Metastatic Pancreatic Carcinoma in the Ovary (tissue), 1 donor: ENCODE measurements around a stretch of chrX.

DNA sequence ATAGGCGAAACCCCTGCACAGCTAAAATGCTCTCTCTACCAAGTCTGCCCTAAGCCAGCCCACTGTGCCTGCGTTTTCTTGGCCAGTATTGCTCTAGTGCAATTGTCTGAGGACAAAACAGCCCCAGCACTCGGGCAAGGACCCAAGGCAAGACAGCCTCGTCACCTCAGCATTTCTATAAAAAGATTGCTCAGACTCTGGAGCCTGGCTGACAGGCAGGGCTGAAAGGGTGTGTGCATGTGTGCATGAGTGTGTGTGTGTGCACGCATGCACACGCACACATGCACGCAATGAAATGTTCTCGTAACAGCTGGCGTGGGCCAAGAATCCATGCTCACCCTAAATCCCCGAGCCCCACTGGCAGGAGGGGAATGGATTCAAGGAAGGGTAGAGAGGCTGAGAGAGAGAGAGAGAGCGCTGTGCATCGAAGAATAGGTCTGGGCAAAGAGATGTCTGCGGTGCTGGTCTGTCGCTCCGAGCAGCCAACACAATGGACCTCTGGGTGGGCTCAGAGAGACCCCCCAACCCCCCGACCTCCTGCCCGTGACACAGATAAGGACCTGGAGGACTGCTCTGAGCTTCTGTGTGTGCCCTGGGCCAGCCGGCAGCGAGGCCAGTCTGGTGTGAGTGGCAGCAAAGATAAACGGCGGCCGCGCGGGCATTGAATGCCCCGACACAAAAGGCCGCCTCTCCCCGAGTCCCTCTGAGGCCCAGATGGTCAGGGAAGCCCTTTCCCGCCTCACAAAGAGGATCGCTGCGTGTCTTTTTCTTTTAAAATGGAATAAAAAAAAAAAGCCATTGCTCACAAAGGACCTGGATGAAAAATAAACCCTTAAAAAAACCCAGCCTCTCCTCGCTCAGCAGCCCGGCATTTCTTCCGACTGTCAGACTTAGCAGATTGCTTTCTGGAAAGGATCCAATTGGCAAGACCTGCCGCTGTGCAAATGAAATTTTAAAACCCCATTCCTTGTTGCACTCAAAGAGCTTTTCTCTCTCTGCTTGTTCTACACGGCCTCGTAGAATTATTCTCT, 579.0 kb downstream of the BCOR start:
- PRO-cap, result no peak

DNA sequence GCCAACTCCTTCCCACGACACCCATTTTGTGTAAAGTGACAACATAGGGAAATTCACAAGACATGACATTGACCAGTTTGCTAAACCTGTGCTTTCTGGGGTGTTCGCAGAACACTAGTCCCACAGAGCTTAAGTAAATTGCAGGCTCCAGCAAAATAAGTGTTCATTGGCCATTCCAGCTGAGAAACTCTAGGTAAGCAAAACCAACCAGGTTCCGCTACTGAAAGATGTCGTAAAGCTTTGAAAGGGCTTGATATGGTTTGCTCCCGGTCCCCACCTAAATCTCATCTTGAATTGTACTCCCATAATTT, 563.7 kb downstream of the BCOR start:
- PRO-cap, result no peak

GRCh38 chrX:39936817-39937803, 160.6 kb downstream of the BCOR start:
- PRO-cap, result no peak

DNA sequence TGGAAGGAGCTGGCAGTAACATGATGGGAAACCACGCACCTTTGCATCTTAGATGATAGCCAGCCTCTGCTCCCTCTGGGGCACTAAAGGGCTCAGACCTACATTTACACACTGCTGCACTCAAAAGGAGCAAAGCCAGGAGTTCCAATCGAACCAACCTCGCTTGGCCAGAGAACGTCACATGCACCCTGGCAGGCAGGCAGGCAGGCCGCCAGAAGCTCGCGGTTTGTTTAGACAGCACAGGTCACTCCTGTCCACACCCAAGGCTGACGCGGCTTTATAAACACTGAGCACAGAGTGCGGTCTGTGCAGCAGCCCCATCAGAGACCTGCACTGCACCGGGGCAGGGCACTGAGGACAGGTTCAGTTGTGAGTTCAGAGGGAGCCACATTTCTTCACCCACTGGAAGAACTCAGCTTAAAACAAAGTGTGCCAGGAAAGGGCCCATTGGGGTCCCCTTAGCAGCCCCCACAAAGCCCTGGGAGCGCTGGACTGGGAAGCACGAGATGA, 143.9 kb downstream of the BCOR start:
- PRO-cap, result unidirectional peak, plus-strand start at position 307 of the sequence

- PRO-cap, result no peak
Observed at GRCh38 chrX:40070888-40071216, 26.9 kb downstream of the BCOR start.

DNA sequence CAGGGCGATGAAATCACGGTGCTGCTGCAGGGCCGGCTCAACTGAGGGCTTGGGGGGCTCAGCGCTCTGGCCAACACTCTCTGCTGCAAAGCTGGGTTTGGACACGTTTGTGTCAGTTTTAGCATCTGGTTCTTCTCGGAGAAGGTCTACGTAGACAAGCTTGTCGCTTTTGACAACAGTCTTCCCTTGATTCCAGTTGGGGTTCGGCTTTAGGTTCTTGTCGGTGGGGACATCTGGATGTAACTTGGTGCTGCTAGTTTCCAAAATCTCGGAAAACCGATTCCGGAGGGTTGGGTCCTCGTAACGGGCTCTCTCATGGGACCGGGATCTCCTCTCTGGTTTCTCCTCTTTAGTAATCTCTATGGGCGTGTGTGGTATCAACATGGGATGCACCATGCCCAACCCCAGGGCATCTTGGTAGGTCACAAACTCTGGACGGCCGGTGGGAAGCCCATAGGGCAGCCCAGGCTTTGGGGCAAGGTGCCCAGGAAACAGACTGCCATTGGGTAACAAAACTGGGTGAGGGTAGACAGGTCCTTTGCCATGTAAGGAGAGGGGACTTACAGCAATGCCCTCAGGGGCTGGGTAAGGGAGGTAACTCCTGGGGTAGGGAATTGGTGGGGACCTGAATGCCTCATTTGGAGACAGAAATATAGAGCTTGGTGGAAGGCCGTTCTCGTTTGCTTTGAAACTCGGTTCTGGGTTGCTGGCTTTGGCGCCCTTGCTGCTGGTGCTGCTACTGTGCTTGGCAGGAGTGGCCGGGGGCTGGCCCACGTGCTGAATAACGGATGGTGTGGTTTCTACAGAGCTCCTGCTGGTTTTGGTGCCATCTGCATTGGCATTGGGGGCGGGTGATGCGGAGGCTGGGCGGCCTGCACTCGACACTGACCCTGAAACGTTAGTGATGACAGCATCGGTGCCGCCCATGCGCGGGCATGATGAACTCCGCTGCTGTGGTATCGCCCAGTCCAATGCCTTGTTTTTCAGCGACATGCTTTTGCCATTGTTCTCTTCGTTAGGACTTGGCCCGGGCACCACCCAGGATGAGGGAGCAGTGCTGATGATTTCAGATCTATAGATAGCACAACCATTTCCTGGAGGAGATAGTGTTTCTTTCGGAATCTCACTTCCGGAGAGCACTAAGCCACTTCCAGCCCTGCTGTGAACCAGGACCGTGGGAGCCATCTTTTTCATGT, 24.6 kb downstream of the BCOR start:
- PRO-cap, result no peak

GRCh38 chrX:40083231-40083921, 14.4 kb downstream of the BCOR start:
- PRO-cap, result no peak

DNA sequence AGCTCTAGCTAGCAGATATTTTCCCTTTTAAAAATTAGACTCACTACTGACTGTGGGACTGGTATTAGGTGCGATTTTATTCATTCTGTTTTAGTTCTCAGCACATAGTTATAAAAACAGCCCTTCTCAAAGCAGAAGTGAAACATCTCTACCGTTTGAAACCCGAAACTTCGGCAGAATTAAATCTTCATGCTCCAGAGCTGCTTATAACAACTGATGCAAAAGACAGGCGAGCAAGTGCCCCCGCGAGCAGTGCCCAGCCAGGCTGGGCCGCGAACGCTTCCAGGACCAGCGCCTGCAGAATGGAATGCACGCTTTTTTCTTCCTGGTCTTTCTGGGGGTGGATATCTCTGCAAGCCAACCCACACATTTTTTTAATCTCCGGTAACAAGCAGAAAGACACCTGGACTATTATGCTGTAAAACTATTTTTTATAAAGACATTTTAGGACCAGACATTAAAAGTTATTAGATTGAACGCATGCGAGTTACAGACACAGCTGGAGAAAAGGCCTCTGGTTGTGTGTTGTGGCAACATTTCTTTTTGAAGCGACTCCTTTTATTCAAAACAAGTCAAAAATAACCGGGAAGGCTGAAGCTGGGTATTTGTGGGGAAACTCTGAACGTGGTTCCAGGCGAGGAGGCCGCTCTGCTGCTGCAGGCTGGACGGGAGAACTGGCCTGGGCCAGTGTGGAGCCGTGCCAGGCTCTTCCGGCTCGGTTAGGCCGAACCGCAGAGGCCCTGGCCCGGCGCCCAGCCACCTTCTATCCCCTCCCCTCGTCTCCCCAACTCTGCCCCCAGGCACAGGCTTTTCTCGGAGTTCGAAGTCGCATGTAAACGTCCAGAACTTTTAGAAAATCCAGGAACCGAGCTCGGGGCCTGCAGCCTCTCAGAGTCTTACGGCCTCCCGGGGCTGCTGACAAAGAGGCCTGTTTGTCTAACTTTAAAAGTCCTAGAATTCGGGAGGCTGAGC, 2.2 kb upstream of the BCOR start:
- PRO-cap, result unidirectional peak, plus-strand start at position 252 of the sequence; bidirectional peak, plus-strand start at position 490 of the sequence, minus-strand start at position 304 of the sequence; unidirectional peak, minus-strand start at position 676 of the sequence

DNA sequence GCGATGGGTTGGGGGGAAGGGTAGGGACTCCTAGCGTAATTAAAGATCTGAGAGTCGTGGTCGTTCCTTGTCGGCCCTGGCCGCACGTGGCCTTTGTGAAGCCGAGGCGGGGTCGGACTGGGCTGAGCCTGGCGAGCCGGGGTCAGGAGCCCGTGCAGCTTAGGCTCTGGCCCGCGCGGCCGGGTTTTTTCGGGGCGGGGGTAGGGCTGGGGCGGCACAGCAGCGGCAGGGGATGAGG, 58.3 kb upstream of the BCOR start:
- PRO-cap, result bidirectional peak, plus-strand start at position 131 of the sequence, minus-strand start outside the sequence

GRCh38 chrX:40171764-40172046, 73.9 kb upstream of the BCOR start:
- PRO-cap, result no peak

GRCh38 chrX:40174830-40175135, 77.0 kb upstream of the BCOR start:
- PRO-cap, result unidirectional peak, minus-strand start at chrX:40174964

DNA sequence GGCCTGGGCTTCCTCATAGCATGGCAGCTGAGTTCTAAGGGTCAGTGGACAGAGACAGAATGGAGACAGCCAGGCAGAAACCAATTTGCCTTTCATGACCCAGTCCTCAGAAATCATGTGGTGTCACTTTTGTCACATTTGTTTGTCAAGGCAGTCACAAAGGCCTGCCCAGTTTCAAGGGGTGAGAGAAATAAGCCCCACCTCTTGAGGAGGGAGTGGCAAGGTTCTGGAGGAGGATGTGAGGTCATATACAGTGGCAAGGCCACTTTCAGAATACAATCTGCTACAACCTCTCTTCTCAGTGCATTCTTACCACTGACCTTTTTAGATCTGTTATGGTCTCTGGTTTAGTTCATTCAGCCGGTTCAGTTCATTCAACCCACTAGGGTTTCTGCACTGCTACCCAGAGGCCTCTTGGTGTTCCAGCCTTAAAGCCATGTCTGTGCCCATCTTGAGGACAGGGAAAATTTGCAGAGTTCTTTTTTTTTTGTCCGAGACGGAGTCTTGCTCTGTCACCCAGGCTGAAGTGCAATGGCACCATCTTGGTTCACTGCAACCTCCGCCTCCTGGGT, 103.8 kb upstream of the BCOR start:
- PRO-cap, result no peak

GRCh38 chrX:40248685-40249191, 151.0 kb upstream of the BCOR start:
- PRO-cap, result no peak

DNA sequence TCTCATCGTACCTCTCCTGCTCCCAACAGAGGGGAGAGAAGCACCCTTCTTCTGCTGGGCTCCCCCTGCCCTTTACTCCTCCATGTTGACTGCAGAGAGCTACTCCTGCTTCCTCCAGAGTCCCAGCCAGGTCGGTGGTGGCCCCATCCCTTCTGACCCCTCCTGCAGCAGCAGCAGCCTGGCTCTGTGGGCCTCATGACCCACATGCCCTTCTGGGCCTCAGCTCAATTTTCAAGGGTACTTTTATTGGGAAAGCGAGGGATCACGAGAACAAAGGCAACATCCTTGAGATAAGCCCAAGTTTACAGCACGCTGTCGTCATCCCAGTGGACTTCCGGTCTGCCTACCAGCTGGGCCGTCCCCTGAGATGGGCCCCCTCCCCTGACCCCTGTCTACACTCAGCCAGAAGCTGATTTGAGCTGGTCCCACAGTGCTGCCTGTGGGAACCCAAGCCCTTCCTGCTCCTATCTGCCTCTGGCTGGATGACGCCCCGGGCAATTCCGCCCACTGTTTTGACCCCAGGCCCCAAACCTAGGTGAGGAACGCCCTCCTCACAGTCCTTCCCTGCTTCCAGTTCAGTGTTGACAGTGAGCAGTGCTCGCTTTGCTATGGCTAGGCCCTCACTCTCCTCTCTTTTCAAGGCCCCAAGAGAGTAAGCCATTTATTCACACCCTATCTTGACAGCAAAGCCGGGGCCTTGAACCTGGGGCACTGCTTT, 164.4 kb upstream of the BCOR start:
- PRO-cap, result no peak

- PRO-cap, result bidirectional peak, plus-strand start at chrX:40299420, minus-strand start at chrX:40299323
Observed at GRCh38 chrX:40298958-40299666, 201.4 kb upstream of the BCOR start.

DNA sequence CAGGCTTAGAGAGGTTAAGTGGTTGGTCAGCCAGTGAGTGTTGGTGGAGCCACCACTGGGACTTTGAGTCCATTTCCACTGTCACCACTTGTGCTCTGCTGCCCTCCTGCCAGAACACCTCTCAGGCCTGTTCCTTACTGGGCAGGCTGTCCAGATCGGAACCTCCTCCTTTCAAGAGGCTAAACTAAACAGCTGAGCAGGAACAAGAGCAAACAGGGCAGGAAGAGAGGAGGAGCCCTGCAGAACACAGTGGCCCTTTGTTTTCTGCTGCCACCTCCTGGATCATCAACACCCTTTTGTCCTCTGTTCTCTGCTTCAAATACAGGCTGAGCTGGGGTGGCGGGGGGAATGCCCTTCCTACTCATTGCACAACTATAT, 112.5 kb upstream of the ATP6AP2 start:
- PRO-cap, result bidirectional peak, plus-strand start at position 211 of the sequence, minus-strand start at position 120 of the sequence

GRCh38 chrX:40580338-40580836, 383 bp upstream of the ATP6AP2 start:
- PRO-cap, result unidirectional peak, minus-strand start at chrX:40580506; bidirectional peak, plus-strand start at chrX:40580970, minus-strand start at chrX:40580728

DNA sequence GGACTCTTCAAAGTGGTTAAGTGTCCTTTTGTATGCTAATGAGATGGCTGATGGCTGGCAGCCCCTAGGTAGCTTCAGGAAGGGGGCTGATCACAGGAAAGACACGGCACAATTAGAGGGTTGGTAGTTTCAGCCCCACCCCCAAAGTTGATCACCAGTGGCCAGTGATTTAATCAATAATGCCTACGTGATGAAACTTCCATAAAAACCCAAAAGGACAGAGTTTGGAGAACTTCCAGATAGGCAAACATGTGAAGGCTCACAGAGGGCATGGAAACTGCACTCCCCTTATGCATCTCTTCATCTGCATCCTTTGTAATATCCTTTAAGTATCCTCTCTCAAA, 16.5 kb upstream of the CXorf38 start:
- PRO-cap, result no peak

DNA sequence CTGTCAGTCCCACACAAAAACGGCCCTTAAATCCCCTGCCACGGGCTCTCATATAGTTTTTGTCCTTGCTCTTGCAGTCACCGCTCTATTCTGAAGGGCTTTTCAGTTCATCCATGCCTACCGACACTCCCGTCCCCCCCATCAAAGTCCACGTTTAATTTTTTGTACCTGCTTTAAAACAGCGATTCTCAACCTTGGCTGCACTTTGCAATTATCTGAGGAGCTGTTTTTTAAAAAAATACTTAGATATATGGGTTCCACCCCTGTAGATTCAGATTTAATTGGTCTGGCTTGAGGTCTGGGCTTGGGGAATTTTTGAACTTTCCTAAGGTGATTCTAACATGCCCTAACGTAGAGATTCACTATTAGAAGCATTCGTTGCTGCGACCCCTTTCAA, 998 bp upstream of the MED14 start:
- PRO-cap, result no peak

GRCh38 chrX:41084060-41085012, 909 bp upstream of the USP9X start:
- PRO-cap, result unidirectional peak, plus-strand start at chrX:41084258; bidirectional peak, plus-strand start at chrX:41084589, minus-strand start at chrX:41084492; bidirectional peak, plus-strand start at chrX:41084804, minus-strand start at chrX:41084658